GM19240 (cell line): ENCODE measurements around the gene NCAPG2.

GRCh38 chr7:157192090-157192629 is 53.4 kb downstream of the UBE3C start:
- RRBS: no CpG with 5 or more reads among the region's 9 CpGs

- RRBS: 67% methylated on average over 3 of the region's 31 CpGs
Observed at GRCh38 chr7:157282109-157283035, 54.4 kb upstream of the DNAJB6 start.

DNA sequence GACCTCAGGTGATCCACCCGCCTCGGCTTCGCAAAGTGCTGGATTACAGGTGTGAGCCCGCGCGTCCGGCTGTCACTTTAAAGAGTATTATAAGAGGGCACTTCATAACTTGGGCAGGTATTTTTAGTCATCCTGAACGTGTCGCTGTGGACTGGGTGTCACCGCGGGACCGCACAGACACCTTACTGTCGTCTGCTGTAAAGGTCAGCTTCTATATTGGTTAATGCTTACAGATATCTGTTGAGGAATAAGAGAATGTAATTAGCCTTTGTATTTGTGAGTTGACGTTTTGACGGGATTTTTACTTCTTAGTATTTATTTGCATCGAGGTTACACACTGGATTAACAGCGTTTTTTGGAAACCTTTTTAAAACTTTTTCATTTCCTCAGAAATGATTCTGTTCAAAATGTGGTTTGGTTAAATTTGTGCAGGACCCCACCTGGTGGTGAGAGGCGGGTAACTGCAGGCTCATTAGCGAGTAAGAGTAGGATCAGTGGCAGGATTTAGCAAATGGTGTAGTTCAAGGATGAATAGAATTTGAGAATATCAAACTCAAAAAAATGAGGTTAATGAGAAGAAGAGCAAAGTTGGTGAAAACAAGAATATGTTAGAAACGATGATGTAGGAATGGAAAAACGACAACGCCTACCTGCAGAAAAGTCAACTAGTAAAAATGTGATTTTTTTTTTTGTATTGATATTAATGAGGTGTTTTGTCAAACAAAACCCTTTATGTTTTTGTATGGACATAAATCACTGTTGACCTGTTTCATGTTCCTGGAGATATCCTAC is 3.2 kb downstream of the DNAJB6 start:
- RRBS: no CpG with 5 or more reads among the region's 22 CpGs

- RRBS: no CpG with 5 or more reads among the region's 3 CpGs
Observed at GRCh38 chr7:157352309-157352769, 15.5 kb downstream of the DNAJB6 start.

GRCh38 chr7:157365109-157365790 is 28.4 kb downstream of the DNAJB6 start:
- RRBS: no CpG with 5 or more reads among the region's 12 CpGs

GRCh38 chr7:157398300-157398802 is 61.5 kb downstream of the DNAJB6 start:
- RRBS: no CpG with 5 or more reads among the region's 9 CpGs

- RRBS: 96% methylated on average over 8 of the region's 52 CpGs
Observed at GRCh38 chr7:157409654-157410191, 72.9 kb downstream of the DNAJB6 start.

GRCh38 chr7:157471535-157472108 is 134.8 kb downstream of the DNAJB6 start:
- RRBS: no CpG with 5 or more reads among the region's 4 CpGs

- RRBS: no CpG with 5 or more reads among the region's 40 CpGs
Observed at GRCh38 chr7:157576243-157576878, 239.6 kb downstream of the DNAJB6 start.

DNA sequence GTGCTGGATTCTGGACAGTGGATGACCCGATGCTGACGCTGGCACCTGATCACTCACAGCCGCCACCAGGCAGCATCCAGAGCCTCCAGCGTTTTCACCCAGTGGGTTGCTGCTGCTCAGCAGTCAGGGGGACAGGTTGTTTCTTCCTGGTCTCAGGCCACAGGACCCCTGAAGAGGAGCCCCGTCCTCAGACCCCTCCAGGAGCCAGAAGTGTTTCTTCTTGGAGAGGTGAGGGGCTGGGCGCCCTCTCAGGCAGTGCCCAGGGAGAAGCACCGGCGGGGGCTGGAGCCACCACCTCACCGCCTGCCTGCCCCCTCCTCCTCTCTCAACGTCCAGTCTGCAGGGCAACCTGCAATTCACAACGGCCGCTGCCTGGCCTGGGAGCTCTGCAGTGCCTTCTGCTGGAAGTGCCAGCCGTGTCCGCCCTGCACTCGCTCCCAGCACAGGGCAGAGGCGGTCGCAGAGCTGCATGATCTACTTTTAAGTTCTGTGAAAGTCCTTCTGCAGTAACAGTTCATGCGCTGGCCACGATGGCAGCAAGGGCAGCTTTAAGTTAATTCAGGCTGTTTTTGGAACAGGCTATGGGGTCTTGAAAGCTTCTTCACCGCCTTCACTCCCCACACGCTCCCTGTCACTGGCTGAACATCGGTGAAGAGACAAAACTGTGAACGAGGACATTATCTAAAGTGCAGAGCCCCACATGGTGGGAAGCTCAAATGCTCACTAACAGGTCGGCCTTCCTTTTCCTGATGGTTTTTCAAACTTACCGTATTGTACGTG is 504.0 kb downstream of the DNAJB6 start:
- RRBS: no CpG with 5 or more reads among the region's 26 CpGs

GRCh38 chr7:158070112-158071101 is 517.2 kb downstream of the PTPRN2 start:
- RRBS: no CpG with 5 or more reads among the region's 27 CpGs

DNA sequence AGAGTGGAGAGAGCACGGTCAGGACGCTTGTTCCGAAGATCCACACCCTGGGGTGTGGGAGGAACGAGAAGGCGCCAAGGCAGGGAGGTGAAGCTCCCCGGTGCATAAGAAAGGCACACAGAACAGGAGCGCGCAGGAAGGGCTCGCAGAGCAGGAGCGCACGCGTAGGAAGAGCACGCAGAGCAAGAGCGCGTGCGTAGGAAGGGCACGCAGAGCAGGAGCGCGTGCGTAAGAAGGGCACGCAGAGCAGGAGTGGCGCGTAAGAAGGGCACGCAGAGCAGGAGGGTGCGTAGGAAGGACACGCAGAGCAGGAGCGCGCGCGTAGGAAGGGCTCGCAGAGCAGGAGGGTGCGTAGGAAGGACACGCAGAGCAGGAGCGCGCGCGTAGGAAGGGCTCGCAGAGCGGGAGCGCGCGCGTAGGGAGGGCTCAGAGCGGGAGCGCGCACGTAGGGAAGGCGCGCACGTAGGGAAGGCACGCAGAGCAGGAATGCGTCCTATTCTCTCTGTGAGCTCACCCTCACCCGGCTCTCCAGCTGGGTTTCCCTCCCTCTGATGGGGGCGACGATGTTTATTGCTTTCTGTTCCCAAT is 423.4 kb downstream of the PTPRN2 start:
- RRBS: no CpG with 5 or more reads among the region's 55 CpGs

DNA sequence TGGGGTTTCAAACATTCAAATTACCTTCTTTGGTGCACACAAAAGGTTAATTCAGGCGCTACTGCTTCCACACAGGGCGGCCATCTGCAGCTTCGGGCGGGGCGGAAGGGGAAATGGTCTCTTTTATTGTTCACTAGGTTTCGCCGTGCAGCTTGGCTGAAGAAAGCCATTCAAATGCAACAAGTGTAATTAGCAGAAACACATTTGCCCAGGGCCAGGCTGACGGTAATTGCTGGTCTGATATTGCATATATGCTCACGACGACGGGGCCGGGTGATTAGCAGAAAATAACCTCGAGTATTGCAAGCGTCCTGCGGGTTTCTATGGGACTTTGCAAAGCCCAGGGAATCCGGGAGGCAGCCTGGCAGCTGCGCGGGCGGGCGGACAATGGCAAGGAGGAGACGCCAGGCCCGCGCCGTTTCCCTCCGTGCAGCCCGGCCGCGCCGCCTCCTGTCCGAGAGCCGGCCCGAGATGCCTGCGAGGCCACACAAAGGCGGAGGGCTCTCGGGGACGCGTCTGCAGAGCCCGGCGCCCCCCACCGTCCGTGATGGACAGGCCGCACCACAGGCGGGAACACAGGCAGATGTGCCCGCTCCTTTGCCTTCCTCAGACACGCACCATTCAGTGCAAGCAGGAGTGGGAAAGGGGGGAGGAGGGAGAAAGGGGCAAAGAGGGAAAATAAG is 269.9 kb downstream of the PTPRN2 start:
- RRBS: 19% methylated on average over 21 of the region's 45 CpGs

GRCh38 chr7:158375989-158376351 is 211.7 kb downstream of the PTPRN2 start:
- RRBS: no CpG with 5 or more reads among the region's 10 CpGs

GRCh38 chr7:158407613-158408208 is 179.9 kb downstream of the PTPRN2 start:
- RRBS: no CpG with 5 or more reads among the region's 15 CpGs

GRCh38 chr7:158540013-158540268 is 47.7 kb downstream of the PTPRN2 start:
- RRBS: 67% methylated on average over 2 of the region's 7 CpGs

GRCh38 chr7:158585463-158586255 is 2.0 kb downstream of the PTPRN2 start:
- RRBS: no CpG with 5 or more reads among the region's 7 CpGs

DNA sequence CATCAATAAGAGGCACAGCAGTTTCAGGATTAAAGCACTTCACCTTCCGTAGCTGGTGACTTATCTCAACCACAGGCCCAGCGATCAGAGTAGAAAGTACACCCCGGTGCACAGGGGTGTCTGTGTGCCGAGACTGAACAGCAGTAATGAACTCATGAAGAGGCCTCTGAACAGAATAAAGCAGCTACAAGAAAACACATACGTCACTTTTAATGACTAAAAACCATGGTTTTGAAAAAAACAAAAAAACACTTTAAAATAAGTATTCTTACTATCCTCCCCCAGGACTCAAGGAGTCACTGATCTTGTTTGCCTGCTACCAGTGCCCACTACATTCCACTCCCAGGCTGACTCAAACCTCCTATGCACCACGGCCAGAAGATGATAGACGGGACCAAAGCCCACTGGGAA is 53.8 kb downstream of the NCAPG2 start:
- RRBS: no CpG with 5 or more reads among the region's 7 CpGs

GRCh38 chr7:158704314-158705398 is at the start of gene NCAPG2:
TSS of gene NCAPG2 (minus strand) at chr7:158704804.
- RRBS: 2% methylated on average over 54 of the region's 100 CpGs

DNA sequence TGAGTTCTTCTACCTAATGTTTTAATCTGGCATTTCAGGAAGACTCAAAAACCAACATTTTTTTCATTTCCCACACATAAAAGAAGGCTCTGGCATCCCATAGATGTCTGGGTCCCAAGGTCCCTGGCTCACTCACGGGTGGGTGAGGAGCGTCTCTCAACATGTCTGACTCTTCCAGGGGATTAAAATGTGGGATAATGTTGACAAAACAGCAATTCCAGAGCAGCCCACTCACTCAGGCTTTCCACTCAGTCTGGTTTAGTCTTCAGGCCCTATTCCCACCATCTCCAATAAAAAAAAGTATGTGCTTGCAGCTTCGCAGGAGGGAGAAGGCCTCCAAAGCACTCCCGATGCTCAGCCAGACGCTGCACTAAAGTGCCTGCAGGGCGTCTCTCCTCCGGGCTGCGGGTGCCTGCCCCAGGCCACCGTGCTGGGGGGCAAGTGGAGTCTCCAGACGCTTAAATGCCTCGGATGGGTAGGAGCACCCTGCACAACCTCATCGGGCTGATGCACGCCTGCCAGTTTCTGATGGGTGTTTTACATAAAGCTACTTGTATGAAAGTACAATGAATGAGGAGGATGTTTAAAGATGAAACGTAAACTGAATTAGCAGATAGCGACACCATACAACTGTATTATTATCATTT is 31.2 kb upstream of the NCAPG2 start:
- RRBS: no CpG with 5 or more reads among the region's 15 CpGs